ENCODE measurements around a stretch of chr22.

DNA sequence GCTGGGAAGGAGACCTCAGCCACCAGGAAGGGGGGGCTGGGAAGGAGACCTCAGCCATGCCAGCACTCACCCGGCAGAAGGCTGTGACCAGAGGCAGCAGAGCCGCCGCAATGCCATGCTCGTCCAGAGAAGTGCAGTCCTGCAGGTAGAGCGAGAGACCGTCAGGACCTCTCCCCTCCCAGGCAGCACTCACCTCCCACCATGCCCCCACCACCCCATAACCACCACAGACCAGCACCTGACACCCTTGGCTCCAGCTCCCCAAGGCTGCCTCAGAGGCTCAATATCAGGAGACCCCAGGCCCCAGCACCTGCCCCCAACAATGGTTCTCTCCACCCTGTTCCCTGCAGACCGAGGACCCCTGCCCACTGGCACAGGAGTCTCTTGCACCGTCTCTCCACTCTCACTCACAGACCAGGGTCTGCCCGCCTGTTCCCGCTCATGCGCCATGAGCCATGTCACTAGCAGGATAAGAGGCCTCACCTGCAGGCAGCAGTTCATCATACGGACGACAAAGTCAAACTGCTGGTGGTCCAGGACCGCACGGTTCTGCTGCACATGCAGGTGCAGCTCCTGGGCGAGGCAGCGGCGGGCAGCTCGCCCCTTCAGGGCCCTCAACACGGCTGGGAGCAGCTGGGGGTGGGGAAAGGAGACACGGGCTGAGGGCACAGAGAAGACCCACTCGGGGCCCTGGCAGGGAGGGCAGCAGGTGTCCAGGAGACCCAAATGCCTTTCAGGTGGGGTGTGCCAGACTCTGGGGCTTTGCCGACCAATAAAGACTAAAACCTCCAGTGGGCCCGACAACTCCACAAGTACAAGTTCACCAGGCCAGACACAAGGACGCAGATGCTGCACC is 11.8 kb downstream of the SBF1 start:
- PRO-cap = no peak
- RAMPAGE, long total RNA = start-site peak on the minus strand centred at position 528 of the sequence, 69 bp wide, 20 reads

GRCh38 chr22:50465756-50466300 is 9.0 kb downstream of the SBF1 start:
- PRO-cap = no peak
- RAMPAGE, long total RNA = no peak

DNA sequence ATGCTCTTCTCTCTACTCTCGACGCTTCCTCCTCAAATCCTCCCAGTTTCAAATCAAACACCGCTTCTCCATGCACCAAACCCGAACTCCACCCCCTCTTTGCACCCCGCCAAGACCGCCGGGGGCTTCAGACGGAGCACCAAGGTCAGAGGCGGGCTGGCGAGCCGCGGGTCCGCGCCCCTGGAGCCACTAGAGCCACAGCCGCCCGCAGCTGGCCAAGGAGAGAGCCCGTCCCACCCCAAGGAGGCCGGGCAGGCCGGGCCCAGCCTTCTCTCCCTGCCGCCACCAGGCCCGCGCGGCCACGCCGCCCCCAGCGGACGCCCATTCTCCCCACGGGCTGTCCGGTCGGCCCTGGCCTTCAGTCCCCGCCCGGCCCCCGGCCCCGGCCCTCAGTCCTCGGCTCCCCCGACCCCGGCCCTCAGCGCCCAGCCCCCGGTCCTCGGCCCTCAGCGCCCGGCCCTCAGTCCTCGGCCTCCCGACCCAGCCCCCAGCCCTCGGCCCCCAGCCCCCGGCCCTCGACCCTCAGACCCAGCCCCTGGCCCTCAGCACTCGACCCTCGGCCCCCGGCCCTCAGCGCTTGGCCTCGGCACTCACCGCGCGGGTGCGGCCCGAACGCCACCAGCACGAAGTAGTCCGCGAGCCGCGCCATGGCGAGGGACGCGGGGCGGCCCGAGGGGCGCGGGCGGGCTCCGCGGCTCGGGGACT is 491 bp downstream of the SBF1 start:
- PRO-cap = no peak
- RAMPAGE, long total RNA = no peak

DNA sequence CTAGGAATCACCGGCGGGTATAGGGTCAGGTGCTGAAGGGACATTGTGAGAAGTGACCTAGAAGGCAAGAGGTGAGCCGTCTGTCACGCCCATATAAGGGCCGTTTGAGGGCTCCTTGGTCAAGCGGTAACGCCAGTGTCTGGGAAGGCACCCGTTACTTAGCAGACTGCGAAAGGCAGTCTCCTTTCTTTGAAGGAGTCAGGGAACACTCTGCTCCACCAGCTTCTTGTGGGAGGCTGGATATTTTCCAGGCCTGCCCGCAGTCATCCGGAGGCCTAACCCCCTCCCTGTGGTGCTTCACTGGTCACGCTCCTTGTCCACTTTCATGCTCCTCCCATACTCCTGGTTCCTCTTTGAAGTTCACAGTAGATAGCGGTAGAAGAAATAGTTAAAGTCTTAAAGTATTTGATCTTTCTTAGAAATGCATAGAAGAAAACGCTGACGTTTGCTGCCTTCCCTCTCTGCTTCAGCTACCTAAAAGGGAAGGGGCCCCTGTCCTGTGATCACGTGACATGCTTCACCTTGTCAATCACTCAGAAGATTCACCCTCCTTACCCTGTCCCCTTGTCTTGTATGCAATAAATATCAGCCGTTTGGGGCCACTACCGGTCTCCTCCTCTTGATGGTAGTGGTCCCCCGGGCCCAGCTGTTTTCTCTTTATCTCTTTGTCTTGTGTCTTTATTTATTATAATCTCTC is 1.9 kb upstream of the ODF3B start:
- PRO-cap = no peak
- RAMPAGE, long total RNA = no peak

DNA sequence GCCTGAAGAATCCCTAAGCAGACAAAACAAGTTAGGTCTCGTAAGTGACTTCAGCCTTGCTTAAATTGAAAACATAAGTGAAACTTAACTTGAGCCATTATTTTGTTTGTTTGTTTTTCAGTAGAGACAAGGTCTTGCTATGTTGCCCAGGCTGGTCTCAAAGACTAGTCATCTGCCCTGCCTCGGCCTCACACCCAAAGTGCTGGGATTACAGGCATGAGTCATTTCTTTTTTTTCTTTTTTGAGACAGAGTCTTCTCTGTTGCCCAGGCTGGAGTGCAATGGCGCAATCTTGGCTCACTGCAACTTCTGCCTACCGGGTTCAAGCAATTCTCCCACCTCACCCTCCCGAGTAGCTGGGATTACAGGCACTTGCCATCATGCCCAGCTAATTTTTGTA is 4.1 kb upstream of the KLHDC7B start:
- PRO-cap = unidirectional peak, minus-strand start at position 166 of the sequence
- RAMPAGE, long total RNA = no peak

DNA sequence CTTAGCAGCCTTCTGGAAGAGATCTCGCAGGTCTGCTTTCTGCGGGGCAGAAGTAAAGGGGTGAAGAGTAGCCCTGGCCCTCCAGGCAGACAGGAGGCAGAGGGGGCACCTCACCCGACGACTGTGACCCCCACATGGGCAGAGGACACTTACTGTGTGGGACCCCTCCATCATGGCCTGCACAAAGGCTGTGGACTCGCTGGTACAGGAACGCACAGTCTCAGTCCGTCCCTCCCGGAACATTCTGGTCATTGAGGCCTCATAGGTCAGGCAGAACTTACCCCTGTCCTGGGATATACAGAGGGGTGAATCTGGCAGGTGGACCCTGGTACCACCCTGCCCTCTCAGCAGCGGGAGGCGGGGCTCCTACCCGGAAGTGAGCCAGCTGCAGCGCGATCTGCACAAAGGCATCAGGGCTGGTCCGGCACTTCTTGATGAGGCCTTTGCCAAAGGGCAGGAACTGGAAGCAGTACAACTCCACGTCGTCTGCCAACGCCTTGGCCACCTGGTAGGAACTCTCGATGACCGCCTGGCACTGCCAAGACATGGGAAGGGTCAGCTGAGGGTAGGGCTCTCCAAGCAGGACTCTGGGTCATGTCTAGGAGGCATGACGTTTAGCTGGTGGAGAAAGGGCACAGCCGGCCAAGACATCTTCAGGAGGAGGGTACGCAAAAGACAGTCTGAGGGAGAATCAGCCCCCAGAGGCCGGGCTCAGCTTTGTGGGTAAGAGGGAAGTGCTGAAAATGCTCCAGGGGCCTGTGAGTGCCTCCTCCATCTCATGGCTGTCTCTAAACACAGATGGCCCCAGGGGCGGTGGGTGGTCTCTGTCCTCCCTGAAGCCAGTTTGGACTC is 7.0 kb downstream of the CPT1B start:
- PRO-cap = no peak
- RAMPAGE, long total RNA = no peak

GRCh38 chr22:50600951-50601850 is 608 bp downstream of the MAPK8IP2 start:
- PRO-cap = no peak
- RAMPAGE, long total RNA = no peak

DNA sequence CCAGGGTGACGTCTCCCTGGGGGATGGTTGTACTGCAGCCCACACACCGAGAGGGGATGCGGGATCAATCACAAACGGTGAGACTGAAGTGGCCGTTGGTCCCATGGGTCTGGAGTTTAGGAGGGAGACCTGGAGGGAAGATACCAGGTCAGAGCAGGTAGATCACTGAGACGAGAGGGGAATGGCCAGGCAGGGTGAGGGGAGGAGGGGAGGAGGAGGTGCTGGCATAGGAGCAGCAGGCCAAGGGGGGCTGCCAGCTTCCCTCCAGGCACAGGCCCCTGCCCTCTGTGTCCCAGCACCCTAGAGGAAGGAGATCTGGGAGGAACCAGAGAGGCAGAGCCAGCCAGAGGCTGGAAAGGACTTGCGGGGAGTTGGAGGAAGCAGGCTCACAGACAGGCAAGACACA is 7.1 kb downstream of the MAPK8IP2 start:
- PRO-cap = no peak
- RAMPAGE, long total RNA = no peak

DNA sequence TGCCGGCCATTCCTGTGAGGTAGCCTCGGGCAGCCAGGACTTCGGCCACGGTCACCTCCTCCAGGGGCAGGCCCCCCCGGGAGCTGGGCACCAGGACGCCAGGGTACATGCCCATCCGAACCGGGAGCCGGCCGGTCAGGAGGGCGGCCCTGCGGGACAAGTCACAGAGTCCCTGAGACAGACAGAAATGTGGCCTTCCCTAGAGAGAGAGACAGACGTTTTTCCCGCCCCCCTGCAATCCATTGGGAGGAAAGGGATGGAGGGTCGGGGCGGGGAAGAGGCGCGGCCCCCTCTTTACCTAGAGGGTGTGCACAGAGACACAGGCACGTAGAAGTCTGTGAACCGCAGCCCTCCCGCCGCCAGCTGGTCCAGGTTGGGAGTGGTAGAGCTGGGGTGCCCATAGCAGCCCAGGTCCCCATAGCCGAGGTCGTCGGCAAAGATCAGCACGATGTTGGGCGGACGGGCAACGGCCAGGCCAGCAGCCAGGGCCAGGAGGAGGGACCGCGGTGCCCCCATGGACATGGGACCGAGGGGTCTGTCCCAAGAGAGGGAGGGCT is 616 bp downstream of the ARSA start:
- PRO-cap = no peak
- RAMPAGE, long total RNA = no peak

DNA sequence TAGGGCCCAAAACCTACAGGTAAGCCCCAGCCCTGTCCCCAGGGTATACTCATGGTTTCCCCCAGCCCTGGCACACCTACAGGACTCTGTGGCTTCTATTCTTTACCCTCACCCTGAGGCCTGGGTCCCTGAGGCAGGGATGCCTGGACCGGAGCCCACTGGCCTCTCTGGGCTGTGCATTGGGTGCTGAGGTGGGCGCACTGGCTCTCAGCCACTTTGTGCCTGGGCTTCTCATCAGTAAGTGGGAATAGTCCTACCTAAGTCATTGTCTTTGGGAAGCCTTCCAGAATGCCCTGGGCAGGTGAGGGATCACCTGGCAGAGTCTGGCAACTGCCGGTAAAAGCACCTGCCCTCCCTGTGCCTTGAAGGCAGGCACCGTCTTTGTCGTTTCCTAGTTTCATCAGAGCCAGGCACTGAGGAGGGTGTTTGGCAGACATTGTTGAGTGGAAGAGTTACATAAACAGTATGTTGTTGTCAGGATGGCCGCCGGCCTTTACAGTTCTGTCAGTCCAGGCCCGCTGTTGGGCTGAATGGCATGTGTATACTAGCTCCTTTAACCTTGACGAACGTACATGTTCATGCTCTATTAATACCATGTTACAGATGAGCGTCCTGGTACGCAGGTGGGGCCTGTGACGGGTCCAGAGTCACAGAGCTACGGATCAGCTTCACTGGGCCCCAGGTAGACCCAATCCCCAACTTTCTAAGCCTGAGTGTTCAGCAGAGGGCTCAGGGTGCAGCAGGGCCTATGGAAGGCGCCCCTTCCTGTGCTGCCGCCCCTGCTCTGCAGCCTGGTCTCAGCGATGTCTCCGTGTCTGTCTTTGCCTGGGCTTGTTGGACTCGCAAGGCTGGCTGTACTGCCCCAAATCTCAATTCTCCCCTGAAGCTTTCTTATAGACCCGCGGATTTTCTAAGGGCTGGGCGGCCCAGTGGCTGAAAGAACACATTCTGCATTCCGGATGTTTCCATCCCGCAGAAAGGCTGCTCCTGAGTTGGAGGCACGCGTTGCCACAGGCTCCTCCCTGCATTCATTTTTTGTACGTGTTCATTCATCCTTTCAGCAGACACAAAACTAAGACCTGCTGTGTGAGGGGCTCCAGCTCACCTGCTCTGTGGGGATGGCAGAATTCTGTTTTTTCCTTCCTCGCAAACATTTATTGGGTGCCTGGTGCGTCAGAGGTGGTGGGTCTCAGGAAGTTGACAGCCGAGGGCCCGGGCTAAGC is 42.2 kb upstream of the ACR start:
- PRO-cap = no peak
- RAMPAGE, long total RNA = no peak

DNA sequence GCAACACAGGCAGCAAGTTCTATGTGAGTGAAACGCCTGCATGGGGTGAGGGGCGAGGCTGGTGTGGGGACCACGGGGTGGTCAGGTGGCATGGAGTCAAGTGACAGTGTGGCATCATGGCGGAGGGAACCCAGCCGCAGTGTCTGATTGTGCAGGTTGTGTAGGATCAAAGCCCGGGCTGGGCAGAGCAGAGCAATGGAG is 37.5 kb upstream of the ACR start:
- PRO-cap = no peak
- RAMPAGE, long total RNA = no peak

- PRO-cap = no peak
- RAMPAGE, long total RNA = no peak
Observed at GRCh38 chr22:50721657-50722231, 16.3 kb upstream of the ACR start.

DNA sequence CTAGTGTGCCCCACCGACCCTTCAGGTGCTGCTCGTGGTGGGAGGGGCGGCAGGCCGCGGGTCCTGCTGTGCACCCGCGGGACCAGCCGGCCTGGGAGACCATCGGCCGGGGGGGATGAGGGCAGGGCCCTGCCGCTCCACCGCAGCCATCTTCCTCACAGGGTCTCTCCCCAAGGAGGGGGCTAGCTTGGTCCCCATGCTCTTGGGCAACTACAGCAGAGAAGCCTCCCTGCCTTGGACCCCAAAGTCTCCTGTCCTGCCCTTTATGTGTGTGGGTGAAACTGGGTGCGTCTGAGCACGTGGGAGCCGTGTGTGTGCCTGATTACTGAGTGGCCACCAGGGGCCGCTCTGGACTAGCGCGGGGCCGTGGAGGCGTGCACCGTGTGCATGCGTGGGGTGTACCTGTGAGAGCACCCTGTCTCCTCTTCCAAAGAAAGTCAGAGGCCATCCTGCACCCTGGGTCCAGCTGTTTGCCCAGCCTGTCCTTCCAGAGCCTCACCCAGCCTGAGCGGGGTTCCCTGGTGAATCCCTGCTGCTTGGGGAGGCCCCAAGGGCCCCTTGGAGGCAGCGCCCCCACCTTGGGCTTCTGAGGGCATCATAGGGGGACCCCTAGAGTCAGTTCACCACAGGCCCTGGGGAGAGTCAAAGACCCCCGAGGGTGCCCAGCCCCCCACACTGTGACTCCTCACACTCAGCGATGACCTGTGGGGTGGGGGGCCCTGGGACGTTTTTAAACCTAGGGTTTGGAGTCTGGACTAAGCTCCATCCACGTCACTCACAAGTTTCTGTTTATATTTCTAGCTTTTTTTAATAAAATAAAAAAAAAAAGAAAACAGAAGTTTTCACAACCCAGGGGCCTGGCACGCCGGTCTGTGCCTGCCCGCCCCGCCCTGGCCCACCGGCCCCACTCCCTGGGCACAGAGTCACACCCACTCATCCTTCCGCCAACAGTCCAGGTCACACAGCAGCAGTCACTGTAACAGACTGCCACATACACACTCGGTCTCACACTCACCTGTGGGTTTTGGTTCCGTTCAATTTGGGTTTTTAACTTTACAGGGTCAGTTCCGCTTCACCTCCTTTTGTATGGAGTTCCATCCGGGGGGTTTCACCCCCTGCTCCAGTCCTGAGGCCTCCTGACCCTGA is 5.7 kb upstream of the ACR start:
- PRO-cap = no peak
- RAMPAGE, long total RNA = start-site peak on the plus strand centred at position 813 of the sequence, 121 bp wide, 11 reads; start-site peak on the plus strand centred at position 997 of the sequence, 107 bp wide, 12 reads

All from vagina (tissue), 1 donor.